Right ventricle myocardium (tissue), 1 donor: ENCODE measurements around the genes BNIP3, PWWP2B and CFAP46.

- PRO-cap, 2 experiments: no peak in any of the 2 experiments
Observed at GRCh38 chr10:131676736-131677167, 224.1 kb upstream of the PPP2R2D start.

DNA sequence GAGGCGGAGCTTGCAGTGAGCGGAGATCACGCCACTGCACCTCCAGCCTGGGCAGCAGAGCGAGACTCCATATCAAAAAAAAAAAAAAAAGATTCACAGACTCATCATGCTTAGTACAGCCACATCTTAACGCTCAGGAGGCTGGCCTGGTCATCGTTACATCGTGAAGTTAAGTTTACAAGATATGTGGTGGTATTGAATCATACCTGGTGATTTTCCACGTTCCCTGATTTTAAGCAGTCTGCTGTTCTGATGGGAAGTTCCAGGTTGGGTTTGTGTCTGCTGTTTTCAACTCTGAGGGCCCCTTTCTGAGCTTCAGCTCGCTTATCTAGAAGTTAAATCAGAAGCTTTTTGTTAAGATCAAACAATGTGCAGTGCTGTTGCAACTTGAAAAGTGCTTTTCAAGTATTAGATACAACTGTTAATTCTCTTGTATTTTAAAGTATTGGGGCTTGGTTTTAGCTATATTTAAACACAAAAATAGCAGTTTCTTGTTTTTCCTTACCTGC is 6.9 kb downstream of the PPP2R2D start:
- PRO-cap, 2 experiments: no peak in any of the 2 experiments

- PRO-cap, 2 experiments: no peak in any of the 2 experiments
Observed at GRCh38 chr10:131908945-131909576, 8.3 kb downstream of the PPP2R2D start.

- PRO-cap, 2 experiments: peak in 2 of 2 experiments; most common plus-strand start chr10:131982185 (in 2); most common minus-strand start chr10:131981923 (in 2)
Observed at GRCh38 chr10:131981662-131982551, at the start of gene BNIP3. TSS of gene BNIP3 (minus strand) at chr10:131981923.

GRCh38 chr10:131983718-131984160 is 2.0 kb upstream of the BNIP3 start:
- PRO-cap, 2 experiments: no peak in any of the 2 experiments

GRCh38 chr10:132396900-132397974 is at the start of gene PWWP2B:
TSS of gene PWWP2B (plus strand) at chr10:132397200.
- PRO-cap, 2 experiments: peak in 2 of 2 experiments; most common plus-strand start chr10:132397195 (in 2); most common minus-strand start chr10:132397095 (in 2)

- PRO-cap, 2 experiments: no peak in any of the 2 experiments
Observed at GRCh38 chr10:132422897-132423882, 26.2 kb downstream of the PWWP2B start.

GRCh38 chr10:132461254-132462268 is 64.6 kb downstream of the PWWP2B start:
- PRO-cap, 2 experiments: no peak in any of the 2 experiments

- PRO-cap, 2 experiments: peak in 2 of 2 experiments; most common plus-strand start chr10:132518413 (in 2); most common minus-strand start chr10:132518248 (in 2)
Observed at GRCh38 chr10:132517878-132519014, 19.3 kb upstream of the INPP5A start.

GRCh38 chr10:132545535-132546111 is 8.0 kb downstream of the INPP5A start:
- PRO-cap, 2 experiments: no peak in any of the 2 experiments

DNA sequence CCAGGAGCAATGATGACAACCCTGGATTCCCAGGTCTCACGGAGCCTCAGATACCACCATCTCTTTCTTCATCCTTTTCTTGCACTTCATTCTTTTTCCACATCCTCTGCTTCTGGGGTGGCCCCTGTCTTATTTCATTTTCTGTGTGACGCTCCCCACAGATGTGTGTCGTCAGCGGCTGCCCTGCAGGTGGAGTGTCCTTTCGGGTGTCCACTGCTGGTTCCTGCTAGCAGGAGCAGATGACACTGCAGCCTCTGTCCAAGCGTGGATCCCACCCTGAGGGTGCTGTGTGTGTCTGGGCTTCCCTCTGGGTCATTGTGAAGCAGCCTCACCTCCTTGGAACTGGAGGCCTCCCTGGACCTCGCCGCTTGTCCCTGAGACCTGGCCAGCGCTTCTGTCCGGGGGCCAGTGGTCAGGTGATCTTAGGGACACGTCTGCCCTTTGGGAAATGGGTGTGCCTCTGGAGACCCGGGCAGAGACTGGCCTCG is 48.1 kb downstream of the INPP5A start:
- PRO-cap, 2 experiments: no peak in any of the 2 experiments

- PRO-cap, 2 experiments: no peak in any of the 2 experiments
Observed at GRCh38 chr10:132586844-132587813, 49.5 kb downstream of the INPP5A start.

DNA sequence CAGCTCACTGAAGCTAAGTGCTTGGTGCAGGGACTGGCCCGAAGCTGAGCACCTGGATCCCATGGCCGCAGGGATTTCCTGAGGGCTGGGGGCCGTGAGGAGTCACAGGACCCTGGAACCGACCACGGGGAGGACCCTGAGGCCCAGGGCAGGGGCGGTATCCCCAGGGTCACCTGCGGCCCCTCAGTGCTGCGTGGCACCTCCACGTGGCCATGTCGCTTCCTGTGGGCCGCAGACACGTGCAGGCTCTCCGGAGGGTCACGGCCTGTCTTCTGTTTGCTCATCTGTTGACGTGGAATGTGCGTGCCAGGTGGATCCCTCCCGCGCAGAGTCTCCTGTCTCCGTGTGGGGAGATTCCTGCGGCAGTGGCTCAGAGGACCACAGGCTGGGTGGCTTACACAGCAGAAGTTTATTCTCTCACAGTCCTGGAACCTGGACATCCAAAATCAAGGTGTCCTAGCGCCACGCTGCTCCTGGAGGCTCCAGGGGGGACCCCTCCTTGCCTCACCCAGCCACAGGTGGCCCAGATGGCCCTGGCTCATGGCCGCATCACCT is 53.3 kb downstream of the NKX6-2 start:
- PRO-cap, 2 experiments: no peak in any of the 2 experiments

- PRO-cap, 2 experiments: no peak in any of the 2 experiments
Observed at GRCh38 chr10:132787682-132788100, 1.7 kb upstream of the NKX6-2 start.

- PRO-cap, 2 experiments: peak in 2 of 2 experiments; most common plus-strand start chr10:132836540 (in 2); most common minus-strand start chr10:132836356 (in 1)
Observed at GRCh38 chr10:132836108-132836634, 50.2 kb upstream of the NKX6-2 start.

DNA sequence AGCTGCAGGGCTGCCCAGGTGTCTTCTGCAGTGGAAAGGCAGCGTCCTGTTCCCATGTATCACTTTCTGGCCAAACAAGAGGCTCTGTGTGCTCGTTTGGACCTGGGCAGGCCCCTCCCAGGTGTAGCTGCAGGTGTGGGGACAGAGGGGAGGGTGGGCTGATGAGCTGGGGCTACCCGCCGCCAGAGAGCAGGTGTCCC is 75.7 kb upstream of the NKX6-2 start:
- PRO-cap, 2 experiments: no peak in any of the 2 experiments

- PRO-cap, 2 experiments: peak in 2 of 2 experiments; most common minus-strand start chr10:132942560 (in 2)
Observed at GRCh38 chr10:132942008-132943165, at the start of gene CFAP46. TSS of gene CFAP46 (minus strand) at chr10:132942570.

DNA sequence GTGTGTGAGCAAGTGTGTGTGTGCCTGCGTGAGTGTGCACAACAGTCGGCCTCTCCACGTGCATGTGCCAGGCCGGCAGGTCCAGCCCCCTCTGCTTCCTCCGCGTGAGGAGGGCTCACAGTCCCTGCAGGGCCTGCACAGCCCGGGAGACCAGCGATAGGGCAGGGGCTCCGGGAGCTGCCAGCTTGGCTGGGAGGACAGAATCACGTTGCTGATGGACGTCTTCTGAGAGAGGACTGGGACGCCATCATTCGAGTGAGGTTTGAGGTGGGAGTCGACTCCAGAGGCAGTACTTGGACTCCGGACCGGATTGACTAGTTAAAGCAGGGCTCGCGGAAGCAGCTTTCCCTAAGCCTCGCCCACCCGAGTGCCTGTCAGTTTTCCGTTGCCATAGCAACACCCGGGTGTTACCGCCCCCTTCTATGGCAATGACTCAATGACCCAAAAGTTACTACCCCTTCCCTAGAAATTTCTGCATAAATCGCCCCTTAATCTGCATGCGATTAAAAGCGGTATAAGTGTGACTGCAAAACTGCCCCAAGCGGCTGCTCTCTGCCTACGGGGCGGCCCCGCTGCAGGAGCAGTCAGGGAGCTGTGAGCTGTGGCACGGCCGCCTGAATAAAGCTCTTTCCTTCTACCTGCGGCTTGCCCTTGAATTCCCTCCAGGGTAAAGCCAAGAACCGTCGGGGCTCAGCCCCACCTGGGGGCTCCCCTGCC is 19.7 kb upstream of the CFAP46 start:
- PRO-cap, 2 experiments: no peak in any of the 2 experiments

DNA sequence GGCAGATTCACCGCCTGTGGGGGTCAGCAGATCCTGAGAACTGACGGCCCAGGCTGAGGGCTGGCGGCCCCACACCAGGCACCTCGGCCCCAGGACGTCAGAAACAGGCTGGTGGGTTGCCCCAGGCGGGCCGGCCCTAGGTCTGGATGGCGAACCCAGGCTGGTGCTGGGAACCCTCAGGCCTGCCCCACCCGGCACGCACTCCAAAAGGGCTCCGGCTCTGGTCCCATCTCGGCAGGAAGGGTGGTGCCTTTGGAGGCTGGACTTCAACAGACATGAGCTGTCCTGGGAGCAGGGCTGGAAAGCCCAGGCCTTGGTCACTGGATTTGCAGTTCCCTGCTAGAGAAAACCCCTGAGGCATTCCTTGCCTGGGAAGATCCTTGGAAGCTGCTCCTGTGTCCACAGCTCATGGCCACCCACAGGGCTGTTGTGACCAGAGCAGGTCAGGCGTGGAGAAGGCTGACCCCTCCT is 42.7 kb upstream of the CFAP46 start:
- PRO-cap, 2 experiments: no peak in any of the 2 experiments

- PRO-cap, 2 experiments: no peak in any of the 2 experiments
Observed at GRCh38 chr10:133062802-133063001, 25.0 kb upstream of the ADGRA1 start.